Mesenteric fat pad (tissue), 1 donor: ENCODE measurements around a stretch of chr14.

DNA sequence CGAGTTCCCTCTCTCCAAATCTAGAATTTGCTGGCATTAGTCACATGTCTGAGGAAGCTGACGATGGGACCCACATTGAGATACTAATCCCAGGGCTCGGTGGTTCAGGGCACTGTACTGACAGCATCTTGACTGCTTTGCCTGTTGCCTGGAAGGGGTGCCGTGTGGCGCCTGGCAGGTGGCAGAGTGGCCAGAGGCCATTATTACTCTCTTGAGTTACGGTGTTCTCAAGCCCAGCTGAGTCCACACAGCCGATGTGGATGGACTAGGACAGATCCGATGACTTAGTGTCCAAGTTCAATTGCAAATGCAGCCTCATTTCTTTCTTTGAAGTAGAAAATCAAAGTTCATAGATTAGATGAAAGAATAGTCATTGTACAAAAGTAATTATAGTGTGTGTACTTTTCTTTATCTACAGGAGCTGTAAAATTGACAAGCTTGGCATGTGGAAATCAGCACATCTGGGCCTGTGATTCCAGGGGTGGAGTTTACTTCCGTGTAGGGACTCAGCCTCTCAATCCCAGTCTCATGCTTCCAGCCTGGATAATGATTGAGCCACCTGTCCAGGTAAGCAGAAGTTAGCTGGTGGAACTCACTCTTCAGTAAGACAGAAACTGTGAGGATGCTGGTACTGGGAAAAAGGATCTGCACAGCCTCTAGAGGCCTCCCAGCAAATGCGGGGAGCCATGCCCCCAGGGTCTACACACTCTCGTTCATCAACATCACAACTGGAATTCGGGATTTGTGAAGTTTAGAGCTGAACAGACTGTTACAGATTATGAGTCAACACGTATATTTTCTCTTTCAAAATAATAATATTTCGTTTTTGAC is 44.6 kb downstream of the ANKRD9 start:
- PRO-cap = no peak

DNA sequence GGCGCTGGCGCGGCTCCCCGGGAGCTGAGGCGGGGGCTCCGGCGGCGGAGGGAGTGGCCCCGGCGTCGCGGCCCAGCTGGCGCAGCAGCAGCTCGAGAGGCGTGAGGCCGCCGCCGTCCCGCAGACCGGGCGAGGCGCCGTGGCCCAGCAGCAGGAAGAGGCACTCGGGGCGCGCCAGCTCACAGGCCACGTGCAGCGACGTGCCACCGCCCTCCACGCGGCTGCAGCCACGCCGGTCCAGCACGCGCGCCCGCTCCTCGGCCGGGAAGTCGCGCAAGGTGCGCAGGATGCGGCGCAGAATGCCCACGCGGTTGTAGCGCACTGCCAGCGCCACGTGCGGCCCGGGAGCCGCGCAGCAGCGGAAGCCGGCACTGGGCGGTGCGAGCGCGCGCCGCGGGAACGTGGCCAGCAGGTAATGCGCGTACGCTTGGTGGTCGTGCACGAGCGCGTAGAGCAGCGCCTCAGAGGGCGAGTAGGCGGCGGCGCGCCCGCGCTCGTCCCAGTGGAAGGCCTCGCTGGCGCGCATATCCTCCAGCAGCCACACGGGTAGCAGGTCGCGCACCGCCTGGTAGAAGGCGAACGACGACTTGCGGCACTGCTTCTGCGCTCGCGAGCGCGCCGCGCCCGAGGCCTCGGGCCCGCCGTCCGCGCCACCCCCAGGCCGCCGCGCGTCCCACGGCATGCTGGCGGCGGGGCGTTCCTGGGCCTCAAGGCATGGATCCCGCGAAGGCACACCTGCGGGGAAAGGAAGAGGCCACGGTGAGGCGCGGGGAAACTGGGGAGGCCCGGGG is 2.2 kb downstream of the ANKRD9 start:
- PRO-cap = no peak

DNA sequence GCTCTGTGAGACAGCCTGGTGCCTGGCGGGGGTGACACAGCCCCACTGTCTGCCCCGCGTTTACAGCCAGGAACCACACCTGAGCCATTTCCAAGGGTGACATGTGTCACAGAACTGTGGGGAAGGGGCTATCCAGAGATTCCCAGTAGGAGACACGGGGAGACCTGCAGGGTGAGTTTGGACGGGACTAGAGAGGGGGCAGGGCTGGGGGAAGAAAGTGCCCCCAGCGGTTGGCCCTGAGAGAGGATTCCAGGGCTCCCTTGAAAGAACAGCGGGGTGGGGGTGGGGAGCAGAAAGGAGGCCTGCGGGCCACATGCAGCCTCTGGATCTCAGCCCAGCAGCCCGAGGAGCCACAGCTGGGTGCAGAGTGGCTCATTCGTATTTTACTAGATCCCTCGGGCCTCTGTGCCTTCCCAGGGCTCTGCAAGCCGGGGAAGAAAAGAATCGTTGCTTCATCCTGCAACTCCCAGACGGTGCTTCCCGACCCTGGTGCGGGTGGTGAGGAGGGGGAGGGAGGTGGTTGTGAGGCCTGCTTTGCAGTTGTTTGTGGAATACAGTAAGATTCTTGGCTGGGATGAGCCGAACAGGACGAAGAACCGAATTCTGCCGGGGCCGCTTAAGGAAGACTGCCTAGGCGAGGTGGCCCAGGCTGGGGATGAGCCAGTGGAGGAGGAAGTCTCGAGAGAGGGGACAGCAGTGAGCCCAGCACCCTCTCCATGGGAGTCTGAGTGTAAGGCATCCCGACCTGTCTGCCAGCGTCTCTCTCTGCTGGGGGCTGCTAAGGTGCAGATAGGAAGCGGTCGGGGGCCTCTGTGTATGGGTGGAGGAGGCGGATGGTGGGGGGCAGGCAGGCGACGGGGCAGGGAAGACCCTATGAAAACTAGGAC is 36.1 kb upstream of the ANKRD9 start:
- PRO-cap = no peak

DNA sequence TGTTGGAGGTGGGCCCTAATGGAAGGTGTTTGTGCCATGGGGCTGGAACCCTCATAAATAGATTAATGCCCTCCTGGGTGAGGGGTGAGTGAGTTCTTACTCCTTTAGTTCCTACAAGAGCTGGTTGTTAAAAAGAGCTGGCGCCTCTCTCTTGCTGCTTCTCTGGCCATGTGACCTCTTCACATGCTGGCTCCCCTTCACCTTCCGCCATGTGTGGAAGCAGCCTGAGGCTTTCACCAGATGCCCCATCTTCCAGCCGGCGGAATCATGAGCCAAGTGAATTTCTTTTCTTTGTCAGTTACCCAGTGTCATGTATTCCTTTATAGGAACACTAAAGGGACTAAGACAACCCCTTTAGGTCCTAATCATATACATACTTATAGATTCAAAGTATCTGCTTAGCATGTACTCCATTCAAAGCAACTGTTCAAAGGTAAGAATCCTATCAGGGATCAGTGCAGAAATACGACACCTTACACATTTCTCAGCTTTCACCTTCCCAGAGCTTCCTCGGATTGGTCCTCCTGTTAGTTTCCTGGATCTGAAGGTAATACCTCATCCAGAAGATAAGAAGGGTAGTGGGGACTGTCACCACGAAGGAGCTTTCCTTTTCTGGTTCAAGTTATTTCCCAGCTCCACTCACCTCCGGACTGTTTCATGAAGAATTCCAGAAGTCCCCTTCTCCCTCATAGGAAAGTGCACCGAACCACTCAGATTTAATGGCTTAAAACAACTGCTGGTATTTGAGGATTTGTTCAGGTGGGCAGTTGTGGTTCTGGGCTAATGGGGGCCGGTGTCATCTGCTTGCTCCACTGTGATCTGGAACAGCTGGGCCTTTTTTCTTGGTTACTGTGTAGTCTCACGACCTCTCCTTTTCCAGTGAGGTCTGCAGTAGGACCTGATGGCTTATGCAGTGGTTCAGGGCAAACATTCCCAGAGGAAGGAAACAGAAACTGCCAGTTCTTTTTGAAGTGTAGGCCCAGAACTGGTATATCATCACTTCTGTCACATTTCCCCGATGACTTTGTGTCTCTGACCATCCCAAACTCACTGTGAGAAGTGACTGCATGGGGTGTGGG is 38.0 kb downstream of the RCOR1 start:
- PRO-cap = no peak

DNA sequence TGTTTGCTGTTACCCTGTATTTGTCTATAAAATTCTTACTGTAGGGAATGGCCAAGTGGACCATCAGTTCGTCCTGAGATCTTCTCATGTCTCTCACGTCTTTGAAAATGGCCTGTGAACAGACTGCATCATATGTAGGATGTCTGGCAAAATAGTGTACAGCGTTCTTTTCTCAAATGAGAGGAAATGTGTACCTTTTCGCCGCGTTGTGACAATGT is 1.4 kb downstream of the TRAF3 start:
- PRO-cap = no peak

GRCh38 chr14:102778989-102779465 is 1.8 kb downstream of the TRAF3 start:
- PRO-cap = no peak

GRCh38 chr14:102794752-102795792 is 17.8 kb downstream of the TRAF3 start:
- PRO-cap = no peak

- PRO-cap = no peak
Observed at GRCh38 chr14:102873882-102874205, 48.6 kb upstream of the AMN start.

- PRO-cap = no peak
Observed at GRCh38 chr14:103023675-103024310, 33.6 kb downstream of the CDC42BPB start.

DNA sequence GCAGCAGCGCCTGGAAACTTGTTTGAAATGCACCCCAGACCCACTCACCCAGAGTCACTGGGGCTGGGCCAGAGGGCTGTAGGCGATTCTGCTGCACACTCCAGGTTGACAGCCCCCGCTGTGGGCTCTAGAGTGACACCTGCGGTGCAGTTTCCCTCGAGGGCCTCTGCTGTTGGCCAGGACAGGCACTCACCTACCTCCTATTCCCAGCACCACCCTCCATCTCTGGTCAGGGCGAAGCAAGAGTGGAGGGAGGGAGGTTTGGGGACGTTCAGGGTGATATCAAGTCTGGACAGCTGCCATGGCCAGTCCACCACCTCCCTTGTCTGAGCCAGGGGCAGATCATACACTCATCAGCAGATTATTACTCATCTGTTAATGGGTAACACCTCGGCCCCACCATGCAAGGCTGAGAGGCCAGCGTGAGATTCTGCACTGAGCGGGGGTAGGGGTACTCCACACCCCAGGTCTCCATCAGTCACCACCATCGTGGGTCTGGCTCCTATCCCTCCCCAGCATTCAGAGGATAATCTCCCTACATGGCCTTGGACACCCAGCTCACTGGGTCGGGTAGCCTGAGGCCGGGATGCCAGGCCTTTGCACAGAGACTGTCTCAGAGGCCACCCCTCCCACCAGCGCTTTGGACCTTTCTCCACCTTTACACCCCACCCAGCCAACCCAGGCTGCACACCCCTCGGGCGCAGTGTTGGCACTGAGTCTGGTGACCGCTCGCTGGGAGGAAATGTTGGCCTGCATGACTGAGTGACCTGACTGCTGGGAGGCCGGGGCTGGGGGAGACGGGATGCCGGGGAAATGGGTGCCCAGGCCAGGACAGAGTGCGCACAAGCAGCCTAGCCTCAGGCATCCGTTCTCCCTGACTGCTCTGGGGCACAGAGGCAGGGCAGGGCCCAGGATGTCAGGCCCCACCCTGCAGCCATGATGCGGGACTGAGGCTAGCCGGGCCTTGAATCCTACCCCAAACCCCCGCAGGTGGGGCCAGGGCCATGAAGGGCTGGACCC is 10.8 kb upstream of the LBHD2 start:
- PRO-cap = no peak

DNA sequence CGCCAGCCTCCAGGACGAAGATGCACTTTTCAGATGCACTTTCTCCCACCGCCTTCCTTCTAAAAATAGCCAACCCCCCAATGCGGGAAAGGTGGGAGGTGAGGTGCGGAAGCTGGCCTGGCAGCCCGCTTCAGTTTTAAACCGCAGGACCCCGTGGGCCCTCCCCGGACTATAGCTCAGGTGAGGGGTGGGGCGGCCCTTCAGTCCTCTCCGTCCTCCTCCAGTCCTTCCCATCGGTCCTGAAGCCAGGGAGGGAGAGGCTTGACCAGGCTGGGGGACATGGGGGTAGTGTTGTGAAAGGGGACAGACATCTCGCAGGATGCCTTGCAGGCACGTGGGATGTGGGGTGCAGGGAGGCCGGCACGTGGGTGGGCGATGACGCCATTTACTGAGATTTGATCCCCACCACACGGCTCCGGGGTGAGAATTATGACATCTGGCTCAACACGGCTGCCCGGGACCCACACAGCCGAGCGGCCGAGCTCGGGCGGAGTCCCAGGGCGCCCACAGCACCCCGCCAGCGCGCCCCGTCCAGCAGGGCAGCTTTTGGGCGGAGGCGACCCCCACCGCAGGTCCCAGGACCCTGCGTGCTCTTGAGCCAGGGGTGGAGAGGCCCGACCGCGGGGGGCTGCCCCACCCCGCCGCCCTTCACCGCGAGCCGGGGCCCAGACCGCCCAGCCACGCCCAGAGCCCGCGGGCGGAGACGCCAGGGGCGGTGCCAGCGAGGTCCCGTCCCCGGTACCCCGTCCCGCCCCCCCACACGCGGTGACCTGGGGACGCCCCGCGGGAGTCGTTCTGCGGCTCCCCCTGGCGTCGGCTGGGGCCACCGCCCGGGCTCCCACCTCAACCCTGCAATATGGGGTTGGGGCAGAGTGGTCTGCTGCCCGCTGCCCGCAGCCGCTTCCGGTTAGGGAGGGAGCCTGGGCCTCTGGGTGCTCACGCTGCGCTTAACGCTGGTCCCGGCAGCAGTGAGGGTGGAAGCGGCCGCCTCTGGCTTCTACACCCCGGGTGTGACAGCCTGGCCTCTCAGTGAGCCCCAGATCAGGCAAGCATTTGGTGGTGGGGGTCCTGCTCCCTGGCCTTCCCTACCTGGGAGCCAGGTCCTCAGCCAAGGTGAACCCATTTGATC is 3.2 kb upstream of the EXOC3L4 start:
- PRO-cap = no peak

DNA sequence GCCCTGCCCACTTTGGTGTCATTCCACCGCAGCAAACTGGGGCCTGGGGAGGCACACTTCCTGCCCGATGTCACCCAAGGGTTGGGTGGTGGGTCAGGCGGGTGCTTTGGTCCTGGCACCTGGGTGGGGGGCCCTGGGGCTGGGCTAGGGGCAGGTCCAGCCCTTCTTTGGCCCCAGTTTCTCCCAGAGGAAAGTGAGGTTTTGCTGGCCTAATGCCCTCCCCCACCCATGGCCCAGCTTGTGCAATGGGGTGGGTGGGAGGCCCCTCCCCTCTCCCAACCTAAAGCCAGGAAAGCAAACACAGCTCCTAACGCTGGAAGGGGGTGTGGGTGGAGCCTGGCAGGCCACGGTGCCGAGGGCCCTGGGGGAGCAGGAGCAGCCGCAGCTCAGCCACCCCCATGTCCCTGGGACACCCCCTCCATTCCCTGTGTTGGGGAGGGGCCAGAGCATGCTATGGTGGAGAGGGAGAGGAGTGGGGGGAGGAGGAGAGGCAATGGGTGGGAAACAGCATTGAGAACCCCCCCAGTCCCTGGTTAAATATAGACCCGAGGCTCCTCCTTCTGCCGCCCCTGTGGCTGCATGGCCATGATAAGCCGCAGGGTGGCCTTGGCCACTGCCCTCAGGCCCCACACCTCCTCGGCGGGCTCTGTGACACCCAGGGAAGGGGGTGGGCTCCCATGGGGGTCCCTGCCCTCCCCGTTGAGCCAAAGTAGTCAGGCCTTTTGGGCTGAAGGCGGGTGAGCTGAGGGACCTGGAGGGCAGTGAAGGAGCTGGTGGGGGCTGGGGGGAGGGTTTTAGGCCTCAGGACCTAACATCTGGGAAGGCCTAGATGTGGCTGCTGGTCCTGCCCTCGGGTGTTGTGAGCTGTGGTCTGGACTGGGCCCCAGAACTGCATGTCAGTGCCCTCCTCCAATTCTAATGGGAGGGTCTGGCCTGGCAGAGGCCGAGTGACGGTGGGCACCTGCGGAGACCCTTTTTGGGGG is 4.8 kb downstream of the EXOC3L4 start:
- PRO-cap = no peak

DNA sequence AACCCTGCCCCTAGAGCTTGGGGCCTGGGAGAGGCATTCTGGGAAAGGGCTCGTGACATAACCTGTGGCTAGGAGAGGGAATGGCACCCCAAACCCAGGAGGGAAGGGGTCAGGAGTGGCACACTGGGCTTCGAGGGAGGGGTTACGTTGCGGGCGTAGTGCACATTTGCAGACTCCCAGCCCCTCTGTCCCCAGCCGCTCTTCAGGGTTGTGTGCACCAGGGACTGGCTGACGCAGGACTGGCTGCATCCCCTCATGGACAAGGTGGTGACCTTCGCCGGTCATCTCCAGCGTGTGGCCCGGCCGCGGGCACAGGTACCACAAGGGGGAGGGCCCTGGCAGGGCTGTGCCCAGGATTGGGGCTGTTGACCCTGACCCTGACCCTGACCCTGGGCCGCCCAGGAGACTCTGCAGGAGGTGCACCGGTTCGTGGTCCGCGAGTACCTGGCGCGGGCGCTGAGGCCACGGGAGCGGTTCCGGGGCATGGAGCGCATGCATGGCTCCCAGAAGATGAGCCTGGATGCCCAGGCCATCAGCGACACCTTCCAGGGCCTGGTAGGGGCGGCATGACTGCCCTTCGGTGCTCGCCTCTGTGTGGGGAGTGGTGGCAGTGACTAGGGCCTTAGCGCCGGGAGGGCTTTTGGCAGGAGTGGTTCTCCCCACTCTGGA is 12.8 kb downstream of the EXOC3L4 start:
- PRO-cap = no peak

DNA sequence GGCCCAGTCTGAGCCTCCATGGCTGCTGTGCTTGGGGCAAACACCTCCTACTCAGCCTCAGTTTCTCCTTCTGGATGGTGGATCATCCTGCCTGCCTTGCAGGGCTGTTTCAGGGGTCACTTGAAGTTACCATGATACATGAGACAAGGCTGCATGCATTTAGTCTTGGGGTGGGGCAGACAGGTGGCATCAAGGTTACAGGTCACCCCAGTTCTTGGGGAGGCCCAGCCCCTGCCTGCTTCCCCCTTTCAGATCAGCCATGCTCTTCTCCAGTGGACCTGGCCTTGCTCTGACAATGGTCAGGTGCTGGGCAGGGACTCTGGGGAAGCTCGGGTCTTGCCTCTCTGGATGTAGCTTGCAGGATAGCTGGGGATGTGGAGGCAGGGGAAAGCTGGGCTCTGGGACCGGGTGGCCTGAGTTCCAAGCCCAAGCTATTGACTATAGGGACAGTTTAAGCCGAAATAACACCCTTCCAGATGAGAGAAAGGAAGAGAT is 1.8 kb downstream of the TNFAIP2 start:
- PRO-cap = no peak

GRCh38 chr14:103126627-103127314 is 3.5 kb downstream of the TNFAIP2 start:
- PRO-cap = no peak

- PRO-cap = no peak
Observed at GRCh38 chr14:103185618-103186069, 62.4 kb downstream of the TNFAIP2 start.

- PRO-cap = no peak
Observed at GRCh38 chr14:103186896-103187709, 63.8 kb downstream of the TNFAIP2 start.

DNA sequence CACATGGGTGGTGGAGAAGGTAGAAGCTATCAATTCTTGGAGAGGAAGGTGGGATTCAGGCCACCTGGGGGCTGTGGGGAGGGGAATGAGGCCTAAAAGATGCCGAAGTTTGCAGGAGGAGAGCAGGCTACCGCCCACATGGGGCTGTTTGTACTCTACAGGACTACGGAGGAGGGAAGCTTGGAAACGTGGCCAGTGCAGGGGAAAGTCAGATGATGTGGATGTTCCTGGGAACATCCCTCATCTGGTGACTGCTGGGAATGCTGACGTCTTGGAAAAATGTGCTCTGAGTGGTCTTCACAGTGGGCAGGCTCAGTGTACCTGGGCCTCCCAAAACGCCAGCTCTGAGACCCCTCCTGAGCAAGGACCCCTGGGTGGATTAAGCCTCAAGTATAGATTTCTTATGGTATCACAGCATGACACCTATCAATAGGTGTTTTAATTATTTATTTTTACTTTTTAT is 78.6 kb downstream of the TNFAIP2 start:
- PRO-cap = no peak

DNA sequence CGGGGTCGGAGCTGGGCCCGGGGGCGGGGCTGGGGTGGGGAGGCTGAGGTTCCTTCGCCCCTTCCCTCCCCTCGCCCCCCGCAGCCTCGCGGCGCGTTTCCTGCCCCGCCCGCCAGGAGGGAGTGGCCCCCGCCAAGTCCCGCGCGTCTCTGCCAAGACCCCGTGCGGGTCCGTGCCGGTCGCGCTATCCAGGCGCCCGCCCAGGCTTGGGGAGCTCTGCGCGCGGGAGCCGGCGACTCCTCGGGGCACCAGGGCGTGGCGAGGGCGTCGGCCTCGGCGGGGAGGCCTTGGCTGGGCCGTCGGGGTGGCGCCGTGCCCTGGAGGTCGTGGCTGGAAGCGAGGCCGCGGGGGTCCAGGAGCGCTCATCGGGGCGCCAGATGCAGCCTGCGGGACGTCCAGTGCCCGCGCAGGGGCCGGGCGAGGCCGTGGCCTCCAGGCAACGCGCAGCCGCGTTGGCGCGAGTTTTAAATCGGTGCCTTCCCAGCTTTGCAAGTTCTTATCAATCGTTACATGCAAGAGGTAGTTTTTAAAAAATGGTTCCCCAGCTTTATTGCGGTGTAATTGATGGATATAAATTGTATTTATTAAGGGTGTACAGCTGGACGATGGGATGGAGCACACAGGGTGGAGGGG is 97.4 kb downstream of the TNFAIP2 start:
- PRO-cap = no peak

DNA sequence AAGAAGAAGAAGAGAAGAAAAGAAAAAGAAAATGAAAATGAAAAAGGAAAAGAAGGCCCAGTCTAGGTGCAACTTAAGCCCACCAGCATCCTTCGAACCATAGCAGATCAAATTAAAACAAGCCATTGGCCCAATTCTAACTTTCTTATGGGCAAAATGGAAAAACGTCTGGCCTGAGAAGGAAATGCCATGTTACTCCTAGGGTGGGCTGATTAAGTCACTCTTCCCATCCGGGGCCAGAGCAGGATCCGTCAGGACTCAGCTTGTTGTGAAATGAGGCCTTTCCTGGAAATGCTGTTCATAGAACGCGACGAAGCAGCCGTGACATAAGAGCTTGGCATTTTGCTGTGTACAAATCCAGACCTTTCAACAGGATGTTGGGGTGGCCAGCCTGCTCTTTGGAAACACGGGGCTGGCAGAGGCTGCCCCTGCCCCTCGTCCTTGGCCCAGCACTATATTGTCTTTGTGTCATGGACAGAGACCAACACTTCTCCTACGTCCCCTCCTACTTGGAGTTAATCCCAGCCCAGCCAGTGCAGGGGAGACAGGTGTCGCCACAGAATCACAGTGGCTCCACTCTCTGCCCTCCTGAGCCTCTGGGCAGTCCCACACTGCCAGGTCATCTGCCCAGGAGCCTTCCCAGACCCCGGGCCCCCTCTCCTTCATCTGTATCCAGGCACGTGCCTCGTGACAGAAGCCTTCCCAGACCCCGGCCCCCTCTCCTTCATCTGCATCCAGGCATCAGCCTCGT is 18.7 kb upstream of the EIF5 start:
- PRO-cap = no peak